Thyroid gland (tissue), 7 donors: ENCODE measurements around a stretch of chr12.

GRCh38 chr12:3251504-3252089 is 174.4 kb downstream of the TSPAN9 start:
- PRO-cap, 2 experiments, result no peak in any of the 2 experiments
- RAMPAGE, long total RNA, 5 experiments, result no peak in any of the 5 experiments

DNA sequence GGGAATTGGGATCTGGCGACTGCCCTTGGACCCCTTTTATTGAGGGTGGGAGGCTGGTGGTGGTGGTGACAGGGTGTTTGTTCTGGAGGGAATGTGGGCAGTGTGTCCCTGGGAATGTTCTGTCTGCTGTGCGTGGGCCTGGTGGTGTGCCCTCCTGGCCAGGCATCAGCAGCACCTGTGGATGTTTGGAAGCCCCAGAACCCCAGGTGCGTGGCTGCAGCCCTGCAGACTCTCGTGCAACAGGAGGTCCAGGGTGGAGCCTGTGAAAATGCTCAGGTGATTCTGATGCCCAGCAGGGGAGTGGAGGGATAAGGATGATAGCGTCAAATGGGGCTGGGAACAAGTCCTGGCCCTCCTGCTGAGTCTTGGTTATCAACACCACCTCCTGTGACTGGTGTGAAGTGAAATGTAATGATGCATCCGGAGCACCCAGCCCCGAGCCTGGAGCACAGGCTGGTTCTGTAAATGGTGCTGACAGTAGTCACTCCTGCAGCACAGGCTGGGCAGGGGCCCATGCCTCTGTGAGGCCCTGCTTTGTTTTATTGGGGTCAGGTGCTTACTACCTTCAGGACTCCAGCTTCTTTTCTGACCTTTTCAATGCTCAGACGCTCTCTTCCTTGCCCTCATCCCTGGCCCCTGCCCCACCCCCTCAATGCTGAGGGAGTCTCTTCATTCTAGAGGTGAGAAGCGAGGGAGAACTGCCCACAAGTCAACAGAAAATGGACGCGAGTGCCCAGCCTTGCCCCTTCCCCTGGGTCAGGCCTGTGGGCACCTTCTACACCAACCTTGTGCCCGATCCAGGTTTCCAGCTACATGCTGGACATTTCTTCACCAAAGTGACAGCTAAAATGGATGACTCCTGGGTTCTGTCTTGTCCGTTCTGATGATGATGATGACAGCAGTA is 176.8 kb downstream of the TSPAN9 start:
- PRO-cap, 2 experiments, result no peak in any of the 2 experiments
- RAMPAGE, long total RNA, 5 experiments, result no peak in any of the 5 experiments

- PRO-cap, 2 experiments, result no peak in any of the 2 experiments
- RAMPAGE, long total RNA, 5 experiments, result no peak in any of the 5 experiments
Observed at GRCh38 chr12:3885470-3885799, 12.2 kb upstream of the PARP11 start.

- PRO-cap, 2 experiments, result no peak in any of the 2 experiments
- RAMPAGE, long total RNA, 5 experiments, result no peak in any of the 5 experiments
Observed at GRCh38 chr12:4115009-4115432, 158.5 kb upstream of the CCND2 start.

DNA sequence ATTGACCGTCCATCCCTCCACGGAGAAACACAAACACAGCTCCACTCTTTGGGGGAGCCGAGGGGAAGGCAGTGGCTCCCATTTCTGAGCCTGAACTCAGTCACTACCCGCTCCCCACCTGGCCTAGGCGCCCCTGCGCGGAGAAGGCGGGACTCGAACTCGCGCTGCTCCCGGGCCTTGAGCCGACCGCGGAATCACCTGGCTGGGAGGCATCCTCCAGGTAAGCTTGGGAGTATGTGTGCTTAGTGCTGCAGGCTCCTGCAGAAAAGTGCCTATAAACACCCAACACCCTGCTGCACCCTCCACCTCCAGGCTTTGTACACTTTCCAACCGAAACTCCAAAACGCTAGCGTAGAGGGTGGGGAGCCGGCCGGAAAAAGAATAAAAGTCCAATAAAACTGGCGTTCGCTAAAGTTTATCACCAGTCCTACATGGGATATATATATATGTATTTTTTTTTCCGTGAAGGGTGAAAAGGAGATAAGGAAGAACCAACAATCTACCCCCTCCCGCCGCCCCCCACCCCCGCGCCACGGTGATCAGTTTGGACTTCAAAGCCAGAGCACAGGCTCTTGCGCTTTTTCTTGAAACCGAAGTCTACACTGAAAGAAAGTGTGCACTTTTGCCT is 3.3 kb upstream of the CCND2 start:
- PRO-cap, 2 experiments, result peak in 1 of 2 experiments; most common plus-strand start position 341 of the sequence (in 1); most common minus-strand start position 317 of the sequence (in 1)
- RAMPAGE, long total RNA, 5 experiments, result no peak in any of the 5 experiments

GRCh38 chr12:4530993-4531642 is 7.2 kb downstream of the C12orf4 start:
- PRO-cap, 2 experiments, result no peak in any of the 2 experiments
- RAMPAGE, long total RNA, 5 experiments, result no peak in any of the 5 experiments

DNA sequence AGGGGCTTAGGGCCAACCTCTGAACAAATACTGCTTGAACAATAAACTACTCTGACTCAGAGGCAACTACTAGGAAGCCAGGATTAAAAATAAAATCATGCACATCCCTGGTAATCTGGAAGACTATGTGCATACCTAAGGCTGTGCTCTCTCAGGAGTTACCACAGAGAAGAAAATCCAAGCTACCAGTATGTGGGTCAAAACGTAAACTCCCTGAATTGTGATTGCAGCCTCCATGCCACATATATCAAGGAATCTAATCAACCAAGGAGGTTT is 16.0 kb downstream of the GALNT8 start:
- PRO-cap, 2 experiments, result no peak in any of the 2 experiments
- RAMPAGE, long total RNA, 5 experiments, result no peak in any of the 5 experiments

DNA sequence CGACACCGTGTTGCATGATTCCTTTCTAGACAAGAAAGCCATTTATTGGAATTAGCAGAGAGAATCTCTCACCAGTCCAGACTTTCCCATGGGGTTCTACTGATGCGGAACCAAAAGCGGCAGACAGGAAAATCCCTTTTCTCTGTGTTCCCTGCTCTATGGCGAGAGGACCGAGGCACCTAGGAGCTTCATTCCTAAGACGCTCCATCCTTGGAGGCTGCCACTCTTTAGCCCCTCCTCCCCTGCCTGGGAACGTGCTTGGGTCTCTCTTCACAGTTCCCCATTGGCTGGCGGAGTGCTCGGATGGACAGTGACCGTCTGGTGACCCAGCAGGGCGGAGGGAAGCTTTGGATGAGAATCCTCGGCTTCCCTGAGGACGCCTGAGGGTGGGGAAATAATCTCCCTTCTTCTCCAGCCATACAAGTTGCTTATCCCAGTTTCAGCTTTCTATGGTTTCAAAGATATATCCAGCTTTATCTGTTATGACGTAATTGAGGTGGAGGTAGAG is 37.3 kb downstream of the KCNA5 start:
- PRO-cap, 2 experiments, result no peak in any of the 2 experiments
- RAMPAGE, long total RNA, 5 experiments, result no peak in any of the 5 experiments

- PRO-cap, 2 experiments, result no peak in any of the 2 experiments
- RAMPAGE, long total RNA, 5 experiments, result no peak in any of the 5 experiments
Observed at GRCh38 chr12:5480165-5480799, 48.4 kb downstream of the NTF3 start.

DNA sequence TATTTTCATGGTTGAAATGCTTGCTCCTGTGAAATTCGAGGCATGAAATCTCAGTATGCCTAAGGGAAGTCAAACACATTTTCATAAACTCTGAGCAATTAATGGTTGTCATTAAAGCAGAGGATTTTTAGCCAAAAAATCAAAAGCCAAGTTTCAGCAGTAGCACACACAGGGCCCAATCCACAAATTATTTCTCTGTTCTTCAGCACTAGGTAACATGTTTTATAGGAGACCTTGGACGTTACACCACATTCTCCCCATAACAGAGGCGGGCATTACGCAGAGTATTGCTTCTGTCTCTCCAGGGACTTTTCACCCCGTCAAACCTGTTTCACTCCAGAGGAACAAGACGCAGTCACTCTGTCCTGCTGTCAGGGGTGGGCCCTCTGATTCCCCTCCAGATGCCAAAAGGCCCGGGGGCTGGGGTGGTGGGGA is 71.7 kb downstream of the NTF3 start:
- PRO-cap, 2 experiments, result no peak in any of the 2 experiments
- RAMPAGE, long total RNA, 5 experiments, result no peak in any of the 5 experiments

GRCh38 chr12:5548559-5548944 is 116.6 kb downstream of the NTF3 start:
- PRO-cap, 2 experiments, result no peak in any of the 2 experiments
- RAMPAGE, long total RNA, 5 experiments, result no peak in any of the 5 experiments

GRCh38 chr12:6074339-6074857 is 50.1 kb downstream of the VWF start:
- PRO-cap, 2 experiments, result no peak in any of the 2 experiments
- RAMPAGE, long total RNA, 5 experiments, result no peak in any of the 5 experiments

DNA sequence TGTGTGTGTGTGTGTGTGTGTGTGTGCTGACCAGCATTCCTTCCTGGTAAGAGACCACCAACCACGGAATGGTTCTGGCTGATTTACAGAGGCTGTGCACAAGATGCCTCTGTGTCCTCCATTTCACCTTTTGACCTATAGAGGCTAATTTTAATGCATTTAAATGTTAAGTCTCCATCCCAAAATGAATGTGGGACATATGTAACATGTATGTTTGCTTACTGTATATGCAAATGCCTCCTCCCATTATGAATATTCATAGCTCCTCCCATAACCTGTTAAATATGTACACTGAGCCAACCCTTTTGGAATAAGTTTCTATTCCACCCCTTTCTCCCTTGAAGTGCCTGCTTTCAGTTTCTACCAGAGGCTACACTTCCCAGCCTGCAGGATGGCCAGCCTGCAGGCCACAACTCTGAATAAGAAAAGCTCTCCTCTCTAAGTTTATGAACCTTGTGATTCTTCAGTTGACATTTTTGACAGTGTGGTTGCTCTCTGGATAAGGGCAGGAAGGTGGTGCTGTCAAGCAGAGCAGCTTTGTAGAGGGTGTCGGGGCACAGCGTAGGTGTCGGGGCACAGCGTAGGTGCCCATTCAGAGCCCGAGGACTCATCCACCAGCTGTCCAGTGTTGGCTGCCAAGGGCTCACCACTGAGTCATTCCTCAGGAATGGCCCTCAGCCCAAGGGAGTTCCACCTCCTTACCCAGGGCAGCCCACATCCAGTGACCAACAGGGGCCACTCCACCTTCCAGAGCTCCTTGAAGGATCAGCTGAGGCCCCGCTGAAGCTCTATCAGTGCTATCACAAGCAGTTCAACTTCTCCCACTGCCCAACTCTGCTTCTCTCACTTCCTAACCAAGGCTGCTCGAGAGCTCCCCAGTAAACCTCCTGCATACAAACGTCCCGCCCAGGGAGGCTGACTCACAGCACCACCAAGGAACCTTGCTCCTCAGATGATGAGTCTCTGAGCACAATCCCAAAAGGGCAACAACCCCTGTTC is 31.5 kb downstream of the VWF start:
- PRO-cap, 2 experiments, result no peak in any of the 2 experiments
- RAMPAGE, long total RNA, 5 experiments, result no peak in any of the 5 experiments

DNA sequence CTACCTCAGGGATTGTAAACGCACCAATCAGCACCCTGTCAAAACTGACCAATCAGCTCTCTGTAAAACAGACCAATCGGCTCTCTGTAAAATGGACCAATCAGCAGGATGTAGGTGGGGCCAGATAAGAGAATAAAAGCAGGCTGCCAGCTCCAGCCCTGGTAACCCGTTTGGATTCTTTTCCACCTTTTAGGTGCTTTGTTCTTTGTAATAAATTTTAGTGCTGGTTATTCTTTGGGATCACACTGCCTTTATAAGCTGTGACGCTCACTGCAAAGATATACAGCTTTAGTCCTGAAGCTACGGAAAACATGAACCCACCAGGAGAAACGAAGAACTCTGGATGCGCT is 8.9 kb upstream of the VWF start:
- PRO-cap, 2 experiments, result no peak in any of the 2 experiments
- RAMPAGE, long total RNA, 5 experiments, result no peak in any of the 5 experiments

- PRO-cap, 2 experiments, result peak in 2 of 2 experiments; most common plus-strand start chr12:6208359 (in 1); most common minus-strand start chr12:6208351 (in 2)
- RAMPAGE, long total RNA, 5 experiments, result no peak in any of the 5 experiments
Observed at GRCh38 chr12:6208161-6208738, 8.1 kb downstream of the CD9 start.

- PRO-cap, 2 experiments, result peak in 1 of 2 experiments; most common minus-strand start chr12:6233228 (in 1)
- RAMPAGE, long total RNA, 5 experiments, result start-site peak on the plus strand in 1 of 5 experiments, at chr12:6233428-6233465 at its widest, 185 reads per replicate
Observed at GRCh38 chr12:6232975-6233672, 32.9 kb downstream of the CD9 start.

GRCh38 chr12:6294786-6295580 is 15.5 kb upstream of the PLEKHG6 start:
- PRO-cap, 2 experiments, result peak in 1 of 2 experiments; most common plus-strand start chr12:6295420 (in 1); most common minus-strand start chr12:6295100 (in 1)
- RAMPAGE, long total RNA, 5 experiments, result no peak in any of the 5 experiments

DNA sequence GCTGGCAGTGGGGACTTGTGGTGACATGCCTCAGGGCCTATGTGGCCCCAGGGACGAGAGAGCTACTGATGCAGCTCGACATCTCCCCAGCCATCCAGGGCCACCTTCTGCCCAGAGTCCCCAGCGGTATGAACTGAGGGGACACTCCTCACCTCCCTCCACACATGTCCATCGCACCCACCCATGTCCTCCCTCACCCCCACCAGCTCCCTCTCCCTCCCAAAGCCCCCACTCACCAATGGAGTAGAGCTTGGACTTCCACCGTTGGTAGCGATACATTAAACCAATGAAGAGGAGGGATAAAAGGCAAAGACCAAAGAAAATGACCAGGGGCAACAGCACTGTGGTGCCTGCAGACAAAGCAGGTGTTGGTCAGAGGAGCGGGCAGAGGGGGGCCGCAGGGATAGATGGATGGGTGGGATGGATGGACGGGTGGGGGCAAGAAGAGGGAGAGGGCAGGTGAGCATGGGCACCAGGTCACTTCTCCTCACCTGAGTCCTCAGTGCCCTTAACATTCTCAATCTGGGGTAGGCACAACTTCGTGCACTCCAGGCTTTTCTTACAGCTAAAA is 11.4 kb downstream of the TNFRSF1A start:
- PRO-cap, 2 experiments, result no peak in any of the 2 experiments
- RAMPAGE, long total RNA, 5 experiments, result no peak in any of the 5 experiments

GRCh38 chr12:6332490-6332815 is 9.4 kb downstream of the TNFRSF1A start:
- PRO-cap, 2 experiments, result no peak in any of the 2 experiments
- RAMPAGE, long total RNA, 5 experiments, result no peak in any of the 5 experiments

DNA sequence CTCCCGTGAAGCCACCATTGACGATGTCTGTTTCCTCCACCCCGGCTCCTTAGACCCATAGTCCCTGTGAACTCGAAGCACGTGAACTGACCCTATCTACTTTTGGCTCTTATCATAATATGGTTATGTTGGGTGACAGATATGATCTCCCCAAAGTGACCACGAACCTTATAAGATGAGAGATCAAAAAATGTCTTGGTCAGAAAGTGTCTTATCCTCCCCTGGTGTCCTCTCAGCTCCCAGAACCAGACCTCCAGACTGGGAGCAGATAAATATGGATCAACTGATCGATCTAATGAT is 4.3 kb downstream of the TNFRSF1A start:
- PRO-cap, 2 experiments, result no peak in any of the 2 experiments
- RAMPAGE, long total RNA, 5 experiments, result no peak in any of the 5 experiments